ENCODE measurements around a stretch of chr18.

DNA sequence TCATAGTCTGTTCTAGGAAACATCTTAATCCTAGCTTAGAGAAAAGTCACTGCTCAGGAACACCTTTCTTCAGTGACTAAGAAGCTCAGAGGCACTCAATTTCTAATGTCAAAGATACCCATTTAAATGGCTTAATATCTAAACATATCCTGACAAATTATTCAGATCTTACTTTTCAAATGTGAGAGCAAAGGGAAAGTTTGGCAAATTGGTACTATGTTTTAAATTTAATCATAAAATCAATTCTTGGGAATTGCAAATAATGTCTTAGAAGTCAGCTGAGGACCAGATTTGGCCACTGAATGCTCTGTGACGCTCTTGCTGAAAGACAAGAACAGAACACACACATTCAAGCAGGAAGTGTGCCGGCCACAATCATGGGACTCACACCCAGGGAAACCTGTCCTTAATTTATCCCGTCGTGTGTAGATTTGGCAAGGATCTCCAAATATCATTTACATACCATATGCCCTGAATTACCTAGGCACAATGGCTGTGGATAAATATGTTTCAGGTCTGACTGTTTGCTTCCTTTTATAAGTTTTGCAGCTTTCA lies 253.2 kb downstream of the TCF4 start:
- PRO-cap = bidirectional peak, plus-strand start at position 359 of the sequence, minus-strand start at position 304 of the sequence
- RAMPAGE, long total RNA, 3 experiments = no peak in any of the 3 experiments

DNA sequence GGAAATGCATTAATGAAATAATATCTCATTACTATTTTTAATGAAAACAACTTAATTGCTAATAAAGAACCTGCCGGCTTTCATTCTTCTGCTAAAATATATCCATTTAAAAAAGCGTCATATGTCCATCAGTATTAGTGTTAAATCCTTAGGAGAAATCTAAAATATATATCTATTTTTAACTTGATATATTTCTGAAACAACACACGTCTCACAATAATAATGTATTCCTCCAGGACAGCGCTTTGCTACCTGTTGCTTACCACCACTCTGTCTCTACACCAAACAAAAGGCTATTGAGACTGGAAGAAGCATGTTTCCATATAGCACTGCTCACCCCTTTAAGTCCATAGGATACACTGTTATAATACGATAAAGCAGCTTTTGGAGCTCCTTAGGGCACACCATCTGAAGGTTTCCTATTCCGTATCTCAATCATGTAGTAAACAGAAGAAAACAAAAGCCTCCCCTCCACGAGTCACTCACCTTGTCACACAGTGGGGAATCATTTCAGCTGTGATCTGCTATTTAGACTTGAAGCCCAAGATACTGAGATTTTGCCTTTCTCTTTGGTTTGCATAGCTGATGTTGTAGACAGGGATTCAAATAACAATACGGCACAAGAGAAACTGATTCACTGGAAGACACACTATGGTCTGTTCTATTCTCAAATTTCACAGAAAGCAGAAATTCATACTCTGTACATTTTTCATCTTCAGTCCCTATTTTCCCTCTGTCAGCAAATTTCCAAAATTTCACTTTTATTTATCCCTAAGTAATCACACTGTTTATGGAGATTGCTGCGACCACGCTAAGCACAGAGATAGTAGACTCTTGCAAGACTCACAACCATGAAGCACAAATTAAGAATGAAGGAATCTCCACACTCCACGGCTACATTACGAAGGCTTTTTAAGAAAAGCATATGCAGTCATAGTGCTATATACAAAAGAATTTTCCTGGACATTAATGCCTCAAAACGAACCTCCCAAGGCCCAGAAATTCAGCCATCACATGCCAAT lies 187.2 kb downstream of the TCF4 start:
- PRO-cap = no peak
- RAMPAGE, long total RNA, 3 experiments = no peak in any of the 3 experiments

DNA sequence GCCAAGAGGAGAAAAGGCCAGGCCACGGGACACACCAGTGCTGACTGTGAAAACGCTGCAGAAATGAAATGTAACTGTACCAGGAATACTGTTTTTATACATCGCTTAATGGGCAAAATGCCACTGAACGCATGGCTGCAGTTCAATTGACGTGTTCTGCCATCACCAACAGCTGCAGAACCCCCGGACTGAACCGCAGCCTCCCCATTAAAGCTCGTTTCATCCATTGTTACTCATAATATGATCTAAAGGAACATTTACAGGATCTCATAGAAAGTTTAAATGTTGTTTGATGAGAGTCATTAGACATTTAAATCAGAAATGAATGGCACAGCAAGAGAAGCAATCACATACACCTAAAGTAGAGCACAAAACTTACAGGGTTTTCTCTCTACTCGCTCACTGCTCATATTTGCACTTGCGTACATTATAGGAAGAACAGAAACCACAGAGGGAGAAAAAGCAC lies 35.4 kb downstream of the TCF4 start:
- PRO-cap = no peak
- RAMPAGE, long total RNA, 3 experiments = no peak in any of the 3 experiments

DNA sequence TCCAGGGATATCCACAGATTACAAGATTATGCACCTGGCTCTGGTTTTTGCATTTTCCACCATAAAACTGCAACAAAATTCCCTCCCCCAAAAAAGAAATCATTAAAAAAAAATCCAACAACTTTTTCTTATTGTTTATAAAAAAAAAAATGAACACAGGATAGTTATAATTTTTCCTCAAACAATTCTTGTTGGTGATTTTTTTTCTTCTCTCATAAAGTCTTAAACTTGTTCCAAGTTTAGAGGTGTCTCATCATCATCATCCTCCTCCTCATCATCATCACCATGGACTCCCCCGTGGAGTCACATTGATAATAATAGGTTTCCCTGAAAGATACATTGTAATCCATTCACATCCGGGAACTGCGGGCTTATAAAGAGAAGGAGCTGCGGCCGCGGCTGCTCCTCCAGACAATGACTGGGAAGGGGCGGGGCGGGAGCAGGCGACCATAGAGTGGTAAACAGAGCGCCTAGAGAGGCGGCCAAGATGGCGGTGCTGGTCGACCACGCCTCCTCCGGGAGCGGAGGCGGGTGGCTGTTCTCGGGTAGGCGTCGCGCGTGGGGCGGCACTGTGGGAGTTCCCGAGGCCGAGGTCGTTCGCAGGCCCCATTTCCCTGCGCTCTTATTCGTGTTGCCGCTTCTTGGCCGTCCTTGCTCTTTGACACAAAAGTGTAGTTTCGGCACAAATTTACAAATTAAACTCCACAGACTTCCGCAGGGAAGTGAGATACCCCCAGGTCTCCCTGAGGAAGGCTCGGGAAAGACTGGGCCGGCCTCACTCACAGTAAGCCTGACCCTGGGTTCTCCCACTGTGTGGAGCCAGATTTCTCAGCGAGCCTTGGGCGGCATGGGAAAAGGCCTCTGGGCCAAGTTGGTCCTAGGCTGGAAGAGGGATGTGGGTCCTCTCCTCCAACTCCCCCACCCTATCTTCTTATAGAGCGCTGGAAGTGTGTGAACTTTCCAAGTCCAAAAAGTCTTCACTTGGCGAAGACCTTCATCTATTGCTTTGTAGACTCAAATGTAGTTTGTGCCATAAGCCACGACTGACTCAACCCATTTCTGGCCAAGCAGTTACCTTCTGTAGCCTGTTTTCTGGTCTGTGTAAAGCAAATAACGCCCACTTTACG lies 1.8 kb upstream of the TCF4 start:
- PRO-cap = bidirectional peak, plus-strand start at position 569 of the sequence, minus-strand start at position 416 of the sequence
- RAMPAGE, long total RNA, 3 experiments = start-site peak on the minus strand in 3 of 3 experiments, centred at positions 333 to 383 of the sequence, 47 to 82 reads per replicate

DNA sequence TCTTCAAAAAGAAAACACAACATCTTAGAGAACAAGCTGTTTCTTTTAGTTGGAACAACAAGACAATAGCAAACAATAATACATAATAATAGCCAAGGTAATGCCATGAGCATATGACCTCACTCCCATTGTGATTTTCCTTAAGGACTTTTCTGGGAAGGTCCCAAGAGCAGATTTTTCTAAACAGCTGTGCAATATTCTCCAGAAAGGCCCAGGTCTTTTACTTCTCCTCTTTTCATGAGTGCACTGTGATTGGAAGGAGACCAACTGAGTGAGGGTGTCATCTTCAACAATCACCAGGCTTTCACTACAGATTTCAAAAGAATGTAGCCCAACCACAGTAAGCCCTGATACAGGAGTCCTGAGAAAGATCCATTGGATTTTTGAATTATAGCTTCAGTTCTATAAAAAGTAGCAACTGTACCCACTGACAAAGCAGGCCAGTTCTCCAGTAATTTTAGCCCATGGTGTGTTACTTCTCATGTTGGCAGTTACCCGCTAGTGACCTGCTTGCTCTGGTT lies 144.4 kb upstream of the TCF4 start:
- PRO-cap = unidirectional peak, plus-strand start at position 192 of the sequence
- RAMPAGE, long total RNA, 3 experiments = no peak in any of the 3 experiments

GRCh38 chr18:55781284-55781915 lies 193.4 kb upstream of the TCF4 start:
- PRO-cap = no peak
- RAMPAGE, long total RNA, 3 experiments = no peak in any of the 3 experiments

DNA sequence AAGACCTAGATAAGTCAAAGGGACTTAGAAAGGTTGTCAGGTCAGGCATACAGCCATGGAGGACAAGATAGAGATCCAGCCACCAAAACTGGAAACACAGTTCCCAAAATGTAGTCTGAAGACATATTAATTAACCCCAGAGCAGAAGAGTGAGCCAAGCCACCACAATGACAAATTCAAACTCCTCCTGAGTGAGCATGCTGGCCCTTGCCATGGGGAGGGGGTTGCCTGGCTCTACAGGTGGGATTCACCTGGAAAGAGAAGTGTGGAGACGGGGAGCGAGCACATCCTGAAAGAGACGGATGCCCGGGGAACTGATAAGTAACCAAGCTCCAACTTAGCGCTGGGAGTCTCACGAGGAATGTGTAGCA lies 151.1 kb downstream of the TXNL1 start:
- PRO-cap = no peak
- RAMPAGE, long total RNA, 3 experiments = no peak in any of the 3 experiments

GRCh38 chr18:56508734-56509213 lies 129.6 kb downstream of the TXNL1 start:
- PRO-cap = no peak
- RAMPAGE, long total RNA, 3 experiments = no peak in any of the 3 experiments

GRCh38 chr18:57121325-57122321 lies 25.3 kb upstream of the BOD1L2 start:
- PRO-cap = no peak
- RAMPAGE, long total RNA, 3 experiments = no peak in any of the 3 experiments

- PRO-cap = no peak
- RAMPAGE, long total RNA, 3 experiments = no peak in any of the 3 experiments
These were observed 12.9 kb upstream of the ONECUT2 start for GRCh38 chr18:57422212-57422752.

DNA sequence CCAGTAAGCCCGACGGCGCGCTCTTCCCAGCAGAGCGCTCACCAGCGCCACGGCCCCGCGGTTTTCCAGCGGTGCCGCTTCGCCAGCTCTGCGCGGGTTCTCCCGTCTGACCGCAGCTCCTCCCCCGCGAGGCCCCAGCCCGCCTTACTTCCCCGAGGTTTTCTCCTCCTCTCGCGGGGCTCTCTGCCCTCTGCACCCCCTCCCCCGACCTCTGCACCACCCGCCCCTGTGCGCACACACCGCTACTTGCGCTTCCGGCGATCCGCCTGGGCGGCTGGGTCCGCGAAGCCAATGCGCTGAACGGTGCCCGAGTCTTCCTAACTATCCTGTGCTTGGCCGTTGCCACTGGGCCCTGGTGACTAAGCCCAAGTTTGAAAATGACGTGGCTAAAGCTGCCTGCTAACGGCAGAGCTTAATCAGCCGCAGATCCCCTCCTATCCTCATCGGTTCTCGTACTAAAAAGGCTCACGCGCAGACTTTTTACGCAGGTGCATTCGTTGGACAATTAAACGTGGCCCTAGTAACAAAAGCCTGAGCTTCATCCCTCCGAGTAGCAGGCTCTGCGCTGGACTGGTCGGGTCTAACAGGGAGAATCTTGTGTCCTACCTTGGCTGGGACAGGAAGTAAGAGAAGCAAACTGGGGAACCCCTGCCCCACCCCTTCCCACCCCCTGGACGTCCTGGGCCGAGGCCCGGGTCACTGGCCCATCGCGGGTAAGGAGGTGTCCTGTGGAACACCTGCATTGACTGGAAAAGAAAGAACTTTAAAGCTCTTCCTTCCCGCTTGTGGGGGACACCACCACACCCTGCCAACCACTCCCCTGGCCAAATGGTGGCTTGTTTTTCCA lies 6.4 kb downstream of the ONECUT2 start:
- PRO-cap = no peak
- RAMPAGE, long total RNA, 3 experiments = no peak in any of the 3 experiments

GRCh38 chr18:57688001-57688675 lies 66.5 kb upstream of the NARS1 start:
- PRO-cap = no peak
- RAMPAGE, long total RNA, 3 experiments = no peak in any of the 3 experiments

DNA sequence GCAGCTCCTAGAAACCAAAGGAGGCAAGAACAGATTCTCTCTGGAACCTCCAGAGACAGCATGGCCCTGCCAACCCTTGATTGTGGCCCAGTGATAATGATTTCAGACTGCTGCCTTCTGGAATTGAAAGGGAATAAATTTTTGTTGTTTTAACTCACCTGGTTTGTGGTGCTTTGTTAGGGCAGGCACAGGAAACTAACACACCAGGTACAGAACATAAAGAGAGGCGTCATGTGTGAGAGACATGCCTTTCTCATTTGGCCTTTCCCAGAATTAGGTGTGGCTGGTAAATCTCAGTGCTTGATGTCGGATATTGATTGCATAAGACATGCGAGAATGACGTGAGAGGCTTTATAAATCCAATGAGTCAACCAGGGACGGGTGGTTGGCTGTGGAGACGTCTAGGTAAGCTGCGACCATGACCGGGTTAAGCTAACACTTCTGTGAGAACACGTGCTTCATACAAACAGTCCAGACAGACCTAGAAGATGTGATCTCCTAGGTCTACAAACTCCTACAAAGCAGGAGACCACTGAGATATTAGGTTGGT lies 98.6 kb upstream of the ATP8B1 start:
- PRO-cap = no peak
- RAMPAGE, long total RNA, 3 experiments = no peak in any of the 3 experiments

DNA sequence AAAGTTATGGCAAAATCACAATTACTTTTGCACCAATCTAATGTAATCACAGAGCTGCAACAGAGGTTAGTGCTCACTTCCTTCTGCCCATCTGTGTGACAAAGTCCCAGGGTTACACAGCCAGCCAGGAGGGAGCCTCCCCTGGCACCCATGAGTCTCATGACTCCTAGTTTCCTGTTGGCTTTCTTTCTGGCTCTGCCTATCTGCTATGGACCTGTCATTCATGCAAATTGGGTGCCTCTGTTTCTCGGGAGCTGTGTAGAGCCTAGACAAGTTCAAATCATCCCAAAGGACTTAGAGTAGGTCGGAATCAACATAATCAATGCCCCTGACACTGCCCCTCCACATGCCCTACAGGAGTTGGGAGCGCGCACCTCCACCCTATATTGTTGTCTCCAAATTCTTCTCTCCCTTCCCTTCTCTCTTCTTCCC lies 99.2 kb upstream of the ATP8B1 start:
- PRO-cap = no peak
- RAMPAGE, long total RNA, 3 experiments = no peak in any of the 3 experiments

- PRO-cap = no peak
- RAMPAGE, long total RNA, 3 experiments = no peak in any of the 3 experiments
These were observed 106.5 kb upstream of the ATP8B1 start for GRCh38 chr18:57909599-57910065.

DNA sequence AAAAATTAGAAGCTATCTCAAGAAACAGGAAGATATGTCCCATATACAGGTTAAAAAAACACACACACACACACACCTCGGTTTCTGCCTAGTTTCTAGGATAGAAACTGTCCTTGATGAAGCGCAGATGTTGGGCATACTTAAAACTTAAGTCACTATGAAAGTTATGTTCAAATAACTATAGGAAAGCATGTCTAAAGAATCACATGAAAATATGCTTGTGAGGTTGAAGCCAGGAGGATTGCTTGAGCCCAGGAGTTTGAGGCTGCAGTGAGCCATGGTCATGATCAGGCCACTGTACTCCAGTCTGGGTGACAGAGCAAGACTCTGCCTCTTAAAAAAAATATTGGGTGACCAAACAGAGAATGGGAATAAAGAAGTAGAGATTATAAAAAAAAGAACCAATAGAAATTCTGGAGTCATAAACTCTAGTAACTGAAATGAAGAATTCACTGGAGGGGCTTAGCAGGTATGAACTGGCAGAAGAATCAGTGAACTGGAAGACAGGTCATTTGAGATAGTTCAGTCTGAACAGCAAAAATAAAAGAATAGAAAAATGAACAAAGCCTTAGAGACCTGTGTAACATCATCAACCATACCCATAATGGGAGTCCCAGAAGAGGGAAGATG lies 27.1 kb downstream of the NEDD4L start:
- PRO-cap = no peak
- RAMPAGE, long total RNA, 3 experiments = no peak in any of the 3 experiments

- PRO-cap = no peak
- RAMPAGE, long total RNA, 3 experiments = no peak in any of the 3 experiments
These were observed 36.4 kb downstream of the NEDD4L start for GRCh38 chr18:58080370-58080875.

DNA sequence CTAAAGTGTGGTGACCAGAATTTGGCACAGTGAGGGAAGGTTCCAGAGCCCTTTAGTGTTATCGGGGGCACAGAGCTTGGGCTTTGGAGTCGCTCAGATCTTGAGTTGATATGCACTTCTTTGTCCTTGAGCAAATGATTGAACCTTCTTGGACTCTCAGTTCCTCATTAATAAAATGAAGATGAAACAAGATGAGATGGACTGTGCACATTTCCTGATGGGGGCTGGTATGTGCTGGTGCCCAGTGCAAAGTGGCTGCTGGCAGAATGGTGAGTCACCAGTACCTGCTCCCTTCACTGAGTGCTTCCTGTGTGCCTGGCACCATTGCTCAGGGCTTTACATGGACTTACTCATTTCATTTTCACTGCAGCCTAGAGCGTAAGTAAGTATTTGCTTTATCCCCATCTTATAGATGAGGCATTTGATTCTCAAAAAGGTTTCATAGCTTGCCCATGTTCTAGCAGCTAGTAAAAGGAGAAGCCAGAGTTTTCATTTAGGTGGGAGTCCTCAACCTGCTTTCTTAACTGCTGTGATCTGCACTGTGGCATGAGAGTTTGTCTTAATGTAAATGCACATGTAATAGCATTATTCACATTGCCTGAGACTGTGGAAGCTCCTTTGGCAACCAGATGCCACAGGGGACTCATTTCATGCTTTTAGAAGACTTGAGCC lies 47.4 kb downstream of the NEDD4L start:
- PRO-cap = no peak
- RAMPAGE, long total RNA, 3 experiments = no peak in any of the 3 experiments

DNA sequence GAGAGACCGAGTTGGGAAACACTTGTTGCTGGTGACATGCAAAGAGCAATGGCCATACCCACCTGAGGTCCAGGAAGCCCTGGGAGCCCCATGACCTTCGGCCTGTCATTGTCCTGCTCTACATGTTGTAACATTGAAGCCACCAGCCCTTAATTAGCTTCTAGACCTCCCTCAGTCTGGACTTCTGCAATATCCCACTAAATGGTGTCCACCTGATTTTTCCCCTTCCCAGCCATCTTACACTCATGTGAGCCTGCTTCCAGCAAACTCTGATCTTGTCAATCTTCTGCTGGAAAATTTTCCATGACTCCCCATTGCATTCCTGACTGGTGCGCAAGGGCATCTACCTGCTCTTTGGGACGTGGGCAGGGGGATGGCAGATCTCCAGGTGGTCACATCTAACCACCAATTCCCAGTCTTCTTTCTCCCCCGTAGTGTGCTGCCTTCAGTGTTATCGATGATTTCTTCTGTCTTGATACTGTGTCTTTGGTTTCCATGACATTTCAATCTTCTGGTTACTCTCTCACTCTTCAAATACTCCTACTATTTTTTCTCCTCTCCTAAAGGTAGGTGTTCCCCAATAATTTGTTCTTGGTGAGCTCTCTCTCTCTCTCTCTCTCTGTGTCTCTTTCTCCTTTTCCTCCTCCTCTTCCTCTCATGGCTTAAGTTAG lies 220.7 kb downstream of the ALPK2 start:
- PRO-cap = no peak
- RAMPAGE, long total RNA, 3 experiments = no peak in any of the 3 experiments

- PRO-cap = no peak
- RAMPAGE, long total RNA, 3 experiments = no peak in any of the 3 experiments
These were observed 184.6 kb downstream of the ALPK2 start for GRCh38 chr18:58444123-58444854.

Measured in gastrocnemius medialis (tissue), 3 donors.